Ureter (tissue), 1 donor: ENCODE measurements around a stretch of chr4.

DNA sequence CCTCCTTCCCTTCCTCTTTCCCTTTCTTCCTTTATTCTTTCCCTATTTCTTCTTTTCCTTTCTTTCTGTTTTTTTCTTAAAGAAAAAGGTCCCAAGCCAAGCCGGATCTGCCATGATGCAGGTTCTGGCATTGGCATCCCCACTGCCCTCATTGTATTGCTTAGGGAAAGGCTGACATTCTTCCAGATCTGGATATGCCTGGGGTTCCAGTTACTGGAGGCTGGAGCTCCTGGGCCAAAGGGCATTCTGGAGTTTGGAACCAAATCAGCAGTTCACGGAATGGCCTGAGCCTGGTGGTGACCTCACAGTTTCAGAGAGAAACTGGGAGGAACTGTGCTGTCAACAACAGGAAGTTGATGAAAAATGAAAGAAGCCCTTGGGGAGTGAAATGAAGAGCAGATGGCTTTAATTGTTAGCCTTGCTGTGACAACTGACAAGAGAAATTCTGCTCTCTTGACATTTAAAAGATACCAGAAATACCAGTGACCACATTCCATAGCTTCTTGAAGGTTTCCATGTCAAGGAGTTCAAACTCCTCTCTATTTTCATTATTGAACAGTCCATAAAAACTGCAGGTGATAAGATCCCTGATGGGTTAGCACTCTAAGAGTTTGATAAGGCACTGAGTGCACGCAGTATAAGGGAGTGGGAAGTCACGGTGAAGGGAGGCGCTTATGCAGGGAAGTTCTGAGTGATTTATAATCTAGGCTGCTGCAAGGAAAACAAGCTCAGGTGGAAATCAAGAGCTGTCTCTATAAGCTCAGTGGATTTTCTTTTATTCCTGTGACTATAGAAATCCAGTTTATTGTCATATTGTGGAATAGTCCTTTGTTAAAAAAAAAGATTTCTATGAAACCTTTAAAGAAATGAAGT is 622.3 kb downstream of the SPRY1 start:
- PRO-cap: no peak

DNA sequence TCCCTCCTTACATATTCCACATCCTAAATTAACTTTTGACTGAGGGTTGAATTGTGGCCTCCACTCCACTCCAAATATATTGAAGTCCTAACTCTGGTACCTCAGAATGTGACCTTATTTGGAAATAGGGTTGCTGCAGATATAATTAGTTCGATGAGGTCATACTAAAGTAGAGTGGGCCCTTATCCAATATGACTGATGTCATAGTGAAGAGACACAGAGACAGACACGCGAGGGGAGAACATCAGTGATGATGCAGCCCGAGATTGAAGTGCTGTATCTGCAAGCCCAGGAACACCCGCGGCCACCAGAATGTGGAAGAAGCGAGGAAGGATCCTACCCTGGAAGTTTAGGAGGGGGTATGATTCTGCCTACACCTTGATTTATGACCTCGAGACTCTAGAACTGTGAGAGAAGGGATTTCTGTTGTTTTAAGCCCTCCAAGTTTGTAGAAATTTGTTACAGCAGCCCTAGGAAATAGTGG is 279.0 kb downstream of the ANKRD50 start:
- PRO-cap: no peak

DNA sequence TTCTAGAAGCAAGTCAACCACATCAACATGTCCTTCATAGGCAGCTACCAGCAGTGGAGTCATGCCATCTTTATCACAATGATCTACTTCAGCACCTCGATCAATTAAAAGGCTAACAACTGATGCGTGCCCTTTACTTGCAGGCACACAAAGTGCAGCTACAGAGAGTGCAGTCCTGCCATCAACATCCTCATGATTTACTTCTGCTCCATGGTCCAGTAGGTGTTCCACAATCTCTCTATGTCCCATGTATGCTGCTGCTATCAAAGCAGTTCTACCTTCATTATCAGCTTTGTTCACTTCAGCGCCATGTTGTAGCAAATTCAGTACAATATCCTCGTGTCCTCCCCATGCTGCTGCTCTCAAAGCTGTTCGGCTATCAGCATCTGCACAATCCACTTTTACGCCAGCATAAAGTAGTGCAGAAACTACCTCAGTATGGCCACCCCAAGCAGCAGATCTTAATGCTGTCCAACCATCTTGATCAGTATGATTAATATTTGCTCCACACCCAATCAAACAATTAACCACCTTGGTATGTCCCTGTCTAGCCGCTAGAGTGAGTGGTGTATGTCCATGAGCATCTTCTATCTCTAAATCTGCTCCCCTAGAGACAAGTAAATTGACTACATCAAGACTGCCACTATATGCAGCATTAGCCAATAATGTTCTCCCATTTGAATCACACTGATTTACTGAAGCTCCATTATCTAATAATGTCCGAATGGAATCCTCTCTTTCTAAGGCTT is 41.4 kb downstream of the ANKRD50 start:
- PRO-cap: no peak

DNA sequence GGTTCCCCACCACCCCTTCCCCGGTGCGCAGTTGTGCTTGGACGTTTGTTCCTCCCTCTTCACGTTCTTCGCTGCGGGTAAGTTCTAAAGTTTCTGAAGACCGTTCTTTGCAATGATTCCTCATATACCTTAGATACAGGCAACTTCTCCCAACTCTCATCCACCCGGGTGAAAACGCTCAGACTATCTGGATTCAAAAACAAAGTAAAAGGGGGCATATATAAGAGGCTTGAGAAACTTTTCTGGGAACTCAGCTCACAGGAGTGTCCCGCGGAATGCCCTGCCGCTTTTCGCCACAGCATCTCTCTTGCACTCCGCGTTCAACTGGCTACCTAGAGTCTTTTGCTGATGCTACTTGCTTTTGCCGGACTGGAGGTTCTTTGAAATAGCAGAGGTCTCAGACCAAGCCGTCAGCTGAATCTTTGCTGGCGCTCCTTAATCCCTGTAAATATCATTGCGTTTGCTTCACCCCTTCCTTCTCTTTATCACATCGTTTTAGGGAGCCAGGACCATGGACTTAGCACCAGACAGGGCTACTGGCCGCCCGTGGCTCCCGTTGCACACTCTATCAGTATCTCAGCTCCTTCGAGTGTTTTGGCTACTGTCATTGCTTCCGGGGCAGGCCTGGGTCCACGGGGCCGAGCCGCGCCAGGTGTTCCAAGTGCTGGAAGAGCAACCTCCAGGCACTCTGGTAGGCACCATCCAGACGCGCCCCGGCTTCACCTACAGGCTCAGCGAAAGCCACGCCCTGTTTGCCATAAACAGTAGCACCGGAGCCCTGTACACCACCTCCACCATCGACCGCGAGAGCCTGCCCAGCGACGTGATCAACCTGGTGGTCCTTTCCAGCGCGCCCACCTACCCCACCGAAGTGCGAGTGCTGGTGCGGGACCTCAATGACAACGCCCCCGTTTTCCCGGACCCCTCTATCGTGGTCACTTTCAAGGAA is 1.4 kb downstream of the FAT4 start:
- PRO-cap: unidirectional peak, minus-strand start at position 326 of the sequence

GRCh38 chr4:127633470-127633853 is 705 bp downstream of the INTU start:
- PRO-cap: no peak

DNA sequence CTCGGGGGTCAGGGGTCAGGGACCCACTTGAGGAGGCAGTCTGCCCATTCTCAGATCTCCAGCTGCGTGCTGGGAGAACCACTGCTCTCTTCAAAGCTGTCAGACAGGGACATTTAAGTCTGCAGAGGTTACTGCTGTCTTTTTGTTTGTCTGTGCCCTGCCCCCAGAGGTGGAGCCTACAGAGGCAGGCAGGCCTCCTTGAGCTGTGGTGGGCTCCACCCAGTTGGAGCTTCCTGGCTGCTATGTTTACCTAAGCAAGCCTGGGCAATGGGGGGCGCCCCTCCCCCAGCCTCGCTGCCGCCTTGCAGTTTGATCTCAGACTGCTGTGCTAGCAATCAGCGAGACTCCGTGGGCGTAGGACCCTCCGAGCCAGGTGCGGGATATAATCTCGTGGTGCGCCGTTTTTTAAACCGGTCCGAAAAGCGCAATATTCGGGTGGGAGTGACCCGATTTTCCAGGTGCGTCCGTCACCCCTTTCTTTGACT is 22.8 kb downstream of the INTU start:
- PRO-cap: no peak

GRCh38 chr4:128060122-128060558 is 972 bp upstream of the LARP1B start:
- PRO-cap: no peak

- PRO-cap: bidirectional peak, plus-strand start at chr4:128288335, minus-strand start at chr4:128287813
These were observed 466 bp upstream of the PGRMC2 start for GRCh38 chr4:128287880-128288678.

DNA sequence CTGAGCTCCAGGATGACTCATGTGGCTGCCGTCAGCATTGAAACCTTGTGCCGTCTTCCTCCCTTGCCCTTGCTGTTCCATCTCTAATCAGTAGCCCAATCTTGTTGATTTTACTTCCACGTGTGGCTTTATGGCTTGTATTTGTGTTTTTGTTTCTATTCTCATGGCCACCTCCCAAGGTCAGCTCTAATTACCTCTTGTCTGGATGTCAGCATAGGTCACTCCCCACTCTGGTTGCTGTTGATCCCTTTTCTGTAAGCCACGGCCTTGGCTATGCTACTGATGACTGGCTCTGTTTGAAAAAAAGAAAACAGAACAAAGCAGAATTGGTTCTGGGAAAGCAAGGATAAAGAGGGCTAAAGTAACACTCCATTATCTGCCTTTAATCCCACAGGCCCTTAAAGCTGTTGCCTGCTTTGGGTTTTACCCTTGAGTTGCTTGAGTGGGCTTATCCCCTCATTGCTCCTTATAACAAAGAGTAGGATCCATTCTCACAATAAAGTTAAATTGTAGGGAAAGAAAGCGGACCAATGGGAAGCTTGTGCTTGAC is 173.8 kb upstream of the PGRMC2 start:
- PRO-cap: no peak

DNA sequence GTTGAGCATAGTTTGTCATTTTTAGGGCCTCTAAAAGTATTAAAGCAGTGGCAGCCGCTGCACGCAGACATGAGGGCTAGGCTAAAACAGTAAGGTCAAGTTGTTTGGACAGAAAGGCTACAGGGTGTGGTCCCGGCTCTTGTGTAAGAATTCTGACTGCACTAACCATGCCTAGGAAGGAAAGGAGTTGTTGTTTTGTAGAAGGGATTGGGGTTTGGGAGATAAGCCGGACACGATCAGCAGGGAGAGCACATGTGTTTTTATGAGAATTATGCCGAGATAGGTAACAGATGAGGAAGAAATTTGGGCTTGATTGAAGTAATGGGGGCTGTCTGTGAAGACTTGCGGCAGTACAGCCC is 166.6 kb upstream of the JADE1 start:
- PRO-cap: no peak

GRCh38 chr4:128847121-128847768 is 37.7 kb downstream of the JADE1 start:
- PRO-cap: no peak

- PRO-cap: no peak
These were observed 39.4 kb downstream of the JADE1 start for GRCh38 chr4:128848684-128849605.

GRCh38 chr4:128871767-128872484 is 62.4 kb downstream of the JADE1 start:
- PRO-cap: no peak

DNA sequence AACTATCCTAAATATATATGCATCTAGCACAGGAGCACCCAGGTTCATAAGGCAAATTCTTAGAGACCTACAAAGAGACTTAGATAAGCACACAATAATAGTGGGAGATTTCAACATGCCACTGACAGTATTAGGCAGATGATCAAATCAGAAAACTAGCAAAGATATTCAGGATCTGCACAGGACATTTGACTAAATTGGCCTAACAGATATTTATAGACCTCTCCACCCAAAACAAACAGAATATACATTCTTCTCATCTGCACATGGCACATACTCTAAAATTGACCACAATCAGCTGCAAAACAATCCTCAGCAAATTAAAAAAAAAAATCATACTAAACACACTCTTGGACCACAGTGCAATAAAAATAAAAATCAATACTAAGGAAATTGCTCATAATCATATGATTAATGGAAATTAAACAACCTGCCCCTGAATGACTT is 109.4 kb downstream of the JADE1 start:
- PRO-cap: no peak

DNA sequence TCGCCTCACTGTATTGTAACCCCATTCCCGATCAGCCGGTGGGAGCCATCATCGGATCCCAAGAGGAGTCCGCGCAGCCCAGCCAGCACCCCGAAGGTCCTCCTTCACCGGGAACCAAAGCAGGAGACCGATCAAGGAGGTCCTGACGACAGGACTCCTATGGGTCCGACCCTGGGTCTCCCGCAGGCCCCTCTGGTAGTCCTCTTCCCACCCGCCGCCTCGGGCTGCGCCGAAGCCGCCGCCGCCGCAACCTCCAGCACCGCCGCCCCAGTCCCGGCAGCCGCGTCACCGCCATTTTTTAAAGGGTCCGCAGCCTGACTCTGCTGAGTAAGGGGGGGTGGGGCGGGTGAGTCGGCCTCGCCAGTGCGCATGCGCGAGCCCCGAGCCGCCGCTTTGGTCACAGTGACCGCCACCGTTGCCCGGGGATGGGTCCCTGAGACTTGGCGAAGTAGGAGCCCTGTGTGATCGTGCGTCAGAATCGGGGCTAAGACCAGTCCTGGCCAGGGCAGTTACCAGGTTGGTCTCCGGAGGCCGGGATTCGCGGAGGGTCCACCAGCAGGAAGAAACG is 1419.3 kb upstream of the PCDH10 start:
- PRO-cap: no peak

GRCh38 chr4:132344801-132345210 is 804.3 kb upstream of the PCDH10 start:
- PRO-cap: no peak

DNA sequence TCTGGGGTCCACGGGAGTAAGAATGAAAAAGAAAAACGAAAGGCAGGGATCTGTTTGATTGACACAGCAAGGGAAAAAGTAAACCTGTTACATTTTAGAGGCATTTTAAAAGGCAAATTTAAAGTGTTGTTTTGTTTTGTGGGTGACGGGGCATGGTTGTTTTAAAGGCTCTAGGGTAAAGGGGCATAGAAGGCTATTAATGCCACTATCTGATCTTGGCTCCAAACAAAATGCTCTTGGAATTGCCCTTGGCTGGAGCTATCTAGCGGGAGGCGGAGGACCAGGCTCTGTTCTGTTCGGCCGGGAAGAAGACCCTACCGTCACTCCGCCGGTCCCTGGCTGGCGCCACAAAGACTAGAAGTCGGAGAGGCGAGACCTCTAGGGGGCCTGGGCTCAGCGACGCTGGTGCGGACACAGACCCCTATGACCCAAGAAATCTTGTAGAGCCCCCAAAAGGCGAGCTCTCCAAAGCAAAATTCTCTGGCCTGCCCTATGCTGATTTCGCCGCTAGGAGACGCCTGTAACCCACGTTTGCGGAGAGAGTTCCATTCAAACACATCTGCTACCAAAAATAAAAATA is 2.7 kb upstream of the PCDH10 start:
- PRO-cap: no peak

- PRO-cap: no peak
These were observed 2.9 kb downstream of the PCDH10 start for GRCh38 chr4:133151856-133152467.

DNA sequence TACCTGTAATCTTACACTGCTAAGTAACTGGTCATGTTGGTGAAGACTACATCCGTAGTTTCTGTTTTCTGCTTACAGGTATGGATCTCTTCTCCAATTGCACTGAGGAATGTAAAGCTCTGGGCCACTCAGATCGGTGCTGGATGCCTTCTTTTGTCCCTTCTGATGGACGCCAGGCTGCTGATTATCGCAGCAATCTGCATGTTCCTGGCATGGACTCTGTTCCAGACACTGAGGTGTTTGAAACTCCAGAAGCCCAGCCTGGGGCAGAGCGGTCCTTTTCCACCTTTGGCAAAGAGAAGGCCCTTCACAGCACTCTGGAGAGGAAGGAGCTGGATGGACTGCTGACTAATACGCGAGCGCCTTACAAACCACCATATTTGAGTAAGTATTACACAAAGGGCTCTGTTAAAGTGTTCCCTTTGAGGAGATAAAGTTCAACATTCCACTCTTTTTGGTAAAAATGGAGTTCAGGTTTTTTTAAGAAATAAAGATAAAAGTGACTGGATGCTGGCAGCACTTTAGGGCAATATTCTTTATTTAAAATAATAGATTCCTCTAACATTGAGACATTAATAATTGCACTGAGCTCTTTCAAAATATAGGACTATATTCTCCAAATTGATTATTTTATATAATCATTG is 13.9 kb downstream of the PCDH10 start:
- PRO-cap: no peak

DNA sequence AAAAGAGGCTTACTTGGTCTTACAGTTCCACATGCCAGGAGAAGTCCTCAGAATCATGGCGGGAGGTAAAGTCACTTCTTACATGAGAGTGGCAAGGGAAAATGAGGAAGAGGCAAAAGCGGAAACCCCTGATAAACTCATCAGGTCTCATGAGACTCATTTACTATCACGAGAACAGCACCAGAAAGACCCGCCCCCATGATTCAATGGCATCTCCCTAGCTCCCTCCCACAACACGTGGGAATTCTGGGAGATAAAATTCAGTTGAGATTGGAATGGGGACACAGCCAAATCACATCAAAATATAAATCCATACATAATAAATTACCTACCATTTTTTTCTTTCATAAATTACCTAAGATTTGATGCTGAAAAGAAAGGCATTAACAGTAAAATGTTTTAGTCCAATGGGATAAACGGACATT is 611.0 kb downstream of the PCDH18 start:
- PRO-cap: no peak